NCI-H460 (cell line): ENCODE measurements around the gene ARID2.

DNA sequence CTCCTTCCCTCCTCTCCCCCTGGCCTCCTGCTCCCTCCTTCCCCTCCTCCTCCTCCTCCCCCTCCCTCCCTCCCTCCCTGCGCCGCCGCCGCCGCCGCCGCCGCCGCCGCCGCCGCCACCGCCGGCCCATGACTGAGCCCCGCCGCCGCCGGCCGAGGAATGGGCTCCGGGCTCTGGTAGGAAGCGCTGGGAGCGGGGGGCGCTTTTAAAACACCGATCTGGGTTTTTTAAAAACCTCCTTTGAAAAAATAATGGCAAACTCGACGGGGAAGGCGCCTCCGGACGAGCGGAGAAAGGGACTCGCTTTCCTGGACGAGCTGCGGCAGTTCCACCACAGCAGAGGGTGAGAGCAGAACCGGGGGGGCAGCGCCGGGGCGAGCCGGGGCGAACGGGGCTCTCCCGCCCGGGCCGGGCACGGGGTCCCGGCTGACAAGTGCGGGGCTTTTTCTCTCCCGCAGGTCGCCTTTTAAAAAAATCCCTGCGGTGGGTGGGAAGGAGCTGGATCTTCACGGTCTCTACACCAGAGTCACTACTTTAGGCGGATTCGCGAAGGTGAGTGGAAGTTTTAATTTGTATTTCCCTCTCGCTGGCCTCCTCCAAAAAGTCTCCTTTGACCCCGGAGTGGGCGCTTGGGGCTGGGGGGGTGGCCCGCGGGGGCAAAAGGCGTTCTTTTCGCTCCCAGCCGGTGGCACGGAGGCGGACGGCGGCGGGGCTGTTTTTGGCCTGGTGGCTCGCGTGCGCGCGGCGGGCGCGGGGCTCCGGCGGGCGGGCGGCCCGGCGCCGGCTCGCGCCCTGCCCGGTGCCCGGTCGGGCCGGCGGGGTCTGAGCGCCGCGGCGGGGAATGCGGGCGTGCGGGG lies at the start of gene ARID2:
Gene ARID2, plus strand, starts transcription at position 121 of the 857 bp plus-strand sequence.
RAMPAGE:
- cytosol, long total RNA, result start-site peak on the plus strand centred at position 105 of the sequence, 22 bp wide, 64 and 130 reads in 2 replicates
- long total RNA, result no peak
- nucleus, long total RNA, result no peak

GRCh38 chr12:45732170-45732630 lies 2.7 kb downstream of the ARID2 start:
RAMPAGE:
- cytosol, long total RNA, result no peak
- long total RNA, result no peak
- nucleus, long total RNA, result no peak

RAMPAGE:
- cytosol, long total RNA, result no peak
- long total RNA, result no peak
- nucleus, long total RNA, result no peak
Measured at GRCh38 chr12:45743227-45744081, 13.9 kb downstream of the ARID2 start.

DNA sequence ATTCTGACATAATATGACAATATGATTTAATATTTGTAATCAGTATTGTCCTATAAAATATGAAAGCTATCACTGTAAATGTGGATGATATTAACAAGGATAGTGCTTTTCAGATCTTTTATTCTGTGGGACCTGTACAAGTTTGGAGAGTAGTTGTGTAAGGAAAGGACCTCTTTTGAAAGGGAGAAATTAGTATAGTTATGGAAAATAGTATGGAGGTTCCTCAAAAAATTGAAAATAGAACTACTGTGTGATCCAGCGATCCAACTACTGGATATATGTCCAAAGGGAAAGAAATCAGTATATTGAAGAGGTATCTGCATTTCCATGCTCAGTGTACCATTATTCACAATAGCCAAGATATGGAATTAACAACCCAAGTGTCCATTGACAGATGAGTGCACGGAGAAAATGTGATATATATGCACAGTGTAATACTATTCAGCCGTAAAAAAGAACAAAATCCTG lies 56.9 kb downstream of the ARID2 start:
RAMPAGE:
- cytosol, long total RNA, result no peak
- long total RNA, result no peak
- nucleus, long total RNA, result no peak

GRCh38 chr12:45975252-45976076 lies 14.9 kb downstream of the SCAF11 start:
RAMPAGE:
- cytosol, long total RNA, result no peak
- long total RNA, result no peak
- nucleus, long total RNA, result no peak

RAMPAGE:
- cytosol, long total RNA, result no peak
- long total RNA, result no peak
- nucleus, long total RNA, result no peak
Measured at GRCh38 chr12:45991206-45991481, 770 bp upstream of the SCAF11 start.

RAMPAGE:
- cytosol, long total RNA, result no peak
- long total RNA, result no peak
- nucleus, long total RNA, result no peak
Measured at GRCh38 chr12:46072017-46072531, 81.7 kb upstream of the SCAF11 start.

RAMPAGE:
- cytosol, long total RNA, result no peak
- long total RNA, result no peak
- nucleus, long total RNA, result no peak
Measured at GRCh38 chr12:46186647-46187504, 82.0 kb downstream of the SLC38A1 start.

DNA sequence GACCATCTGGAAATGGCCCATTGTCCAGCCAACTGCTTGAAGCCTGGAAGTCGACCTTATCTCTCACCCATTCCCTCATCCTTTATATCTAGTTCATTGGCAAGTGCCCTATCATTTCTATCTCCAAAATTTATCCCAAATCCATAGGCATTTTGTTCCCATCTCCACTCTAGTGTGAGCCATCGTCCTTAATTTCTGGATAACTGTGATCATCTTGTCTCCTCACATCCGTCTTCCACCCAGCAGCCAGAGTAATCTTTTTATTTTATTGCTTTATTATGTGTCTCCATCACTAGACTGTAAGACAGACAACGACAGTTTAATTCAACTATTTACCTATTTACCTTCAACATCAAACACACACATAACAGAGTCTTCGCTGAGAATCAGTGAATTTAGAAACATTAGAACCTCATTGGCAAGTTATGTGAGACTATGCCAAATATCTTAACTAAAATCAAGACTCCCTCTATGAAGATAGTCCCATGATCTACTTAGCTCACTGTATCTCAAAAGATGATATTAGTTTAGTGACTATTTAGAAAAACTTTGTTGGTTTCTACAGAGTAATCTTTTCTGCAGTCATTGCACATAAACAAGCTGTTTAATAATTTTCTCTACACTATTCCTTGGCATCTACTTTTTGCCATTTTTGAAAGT lies 55.2 kb downstream of the SLC38A1 start:
RAMPAGE:
- cytosol, long total RNA, result no peak
- long total RNA, result no peak
- nucleus, long total RNA, result no peak

DNA sequence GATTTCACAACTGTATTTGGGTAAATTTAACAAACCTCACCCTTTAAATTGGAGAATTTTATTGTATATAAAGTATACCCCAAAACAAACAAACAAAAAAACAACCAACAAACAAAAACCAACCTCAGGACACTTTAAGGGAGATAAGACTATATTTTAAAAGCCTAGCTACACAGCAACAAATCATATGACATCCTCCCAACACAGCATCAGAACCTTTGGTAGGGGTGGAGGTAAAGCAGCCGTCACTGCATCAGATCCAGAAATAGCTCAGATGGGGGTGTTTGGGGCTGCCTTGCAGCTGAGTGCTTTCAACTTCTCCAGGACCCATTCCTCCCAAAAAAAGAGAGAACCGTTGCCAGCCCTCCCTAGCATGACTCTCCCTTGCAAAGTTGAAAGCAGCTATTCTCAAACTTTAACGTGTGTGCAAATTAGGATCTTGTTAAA lies 54.2 kb downstream of the SLC38A1 start:
RAMPAGE:
- cytosol, long total RNA, result no peak
- long total RNA, result no peak
- nucleus, long total RNA, result no peak

GRCh38 chr12:46219436-46220764 lies 48.9 kb downstream of the SLC38A1 start:
RAMPAGE:
- cytosol, long total RNA, result no peak
- long total RNA, result no peak
- nucleus, long total RNA, result no peak

GRCh38 chr12:46238409-46239132 lies 30.3 kb downstream of the SLC38A1 start:
RAMPAGE:
- cytosol, long total RNA, result no peak
- long total RNA, result no peak
- nucleus, long total RNA, result no peak

DNA sequence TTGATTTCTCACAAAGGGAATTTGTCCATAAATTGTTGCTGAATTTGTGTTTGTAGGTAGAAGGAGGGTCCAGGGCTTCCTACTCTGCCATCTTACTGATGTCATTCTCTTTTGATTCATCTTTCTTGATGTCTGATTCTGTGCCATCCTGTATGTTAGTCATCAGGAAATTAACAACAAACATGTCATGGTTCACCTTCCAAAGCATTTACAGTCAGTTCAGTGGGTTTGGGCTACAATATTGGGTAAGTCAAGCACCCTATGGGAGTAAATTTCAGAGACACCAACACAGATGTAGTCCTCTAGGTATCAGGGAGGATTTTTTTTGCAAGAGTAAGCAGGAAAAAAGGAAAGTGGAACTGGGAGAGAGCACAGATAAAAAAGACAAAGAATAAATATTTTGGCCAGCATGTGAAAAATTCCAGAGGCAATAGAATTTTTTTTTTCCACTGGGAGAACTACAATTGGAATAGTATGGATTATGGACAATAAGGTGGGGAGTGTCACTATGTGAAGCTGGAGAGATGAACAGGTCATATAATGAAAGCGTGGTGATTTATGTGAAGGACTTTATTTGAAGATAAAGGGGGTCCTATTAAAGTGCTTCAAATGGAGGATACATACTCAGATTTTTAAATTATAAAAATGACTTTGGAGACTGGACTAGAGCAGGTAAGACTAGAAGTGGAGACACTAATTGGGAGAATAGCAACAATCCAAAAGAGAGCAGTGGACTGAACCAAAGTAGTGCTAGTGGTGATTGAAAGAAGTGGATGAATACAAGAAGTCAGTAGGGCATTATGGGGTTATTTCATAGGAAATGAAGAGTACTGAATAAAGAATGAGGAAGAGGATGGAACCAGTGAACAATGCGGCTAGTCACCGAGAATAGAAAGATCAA lies 135.5 kb upstream of the SLC38A2 start:
RAMPAGE:
- cytosol, long total RNA, result no peak
- long total RNA, result no peak
- nucleus, long total RNA, result no peak

GRCh38 chr12:46523371-46524009 lies 150.9 kb upstream of the SLC38A2 start:
RAMPAGE:
- cytosol, long total RNA, result no peak
- long total RNA, result no peak
- nucleus, long total RNA, result no peak

DNA sequence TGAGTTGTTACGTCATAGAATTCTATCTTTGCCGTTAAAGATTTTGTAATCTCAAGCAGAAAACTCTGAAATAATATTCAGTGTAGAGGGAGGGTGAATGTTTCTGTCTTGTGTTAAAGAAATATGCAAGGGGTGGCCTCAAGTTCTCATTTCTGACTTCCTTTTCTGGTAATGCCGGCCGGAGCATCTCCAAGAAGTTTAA lies 165.1 kb downstream of the SLC38A4 start:
RAMPAGE:
- cytosol, long total RNA, result no peak
- long total RNA, result no peak
- nucleus, long total RNA, result no peak

DNA sequence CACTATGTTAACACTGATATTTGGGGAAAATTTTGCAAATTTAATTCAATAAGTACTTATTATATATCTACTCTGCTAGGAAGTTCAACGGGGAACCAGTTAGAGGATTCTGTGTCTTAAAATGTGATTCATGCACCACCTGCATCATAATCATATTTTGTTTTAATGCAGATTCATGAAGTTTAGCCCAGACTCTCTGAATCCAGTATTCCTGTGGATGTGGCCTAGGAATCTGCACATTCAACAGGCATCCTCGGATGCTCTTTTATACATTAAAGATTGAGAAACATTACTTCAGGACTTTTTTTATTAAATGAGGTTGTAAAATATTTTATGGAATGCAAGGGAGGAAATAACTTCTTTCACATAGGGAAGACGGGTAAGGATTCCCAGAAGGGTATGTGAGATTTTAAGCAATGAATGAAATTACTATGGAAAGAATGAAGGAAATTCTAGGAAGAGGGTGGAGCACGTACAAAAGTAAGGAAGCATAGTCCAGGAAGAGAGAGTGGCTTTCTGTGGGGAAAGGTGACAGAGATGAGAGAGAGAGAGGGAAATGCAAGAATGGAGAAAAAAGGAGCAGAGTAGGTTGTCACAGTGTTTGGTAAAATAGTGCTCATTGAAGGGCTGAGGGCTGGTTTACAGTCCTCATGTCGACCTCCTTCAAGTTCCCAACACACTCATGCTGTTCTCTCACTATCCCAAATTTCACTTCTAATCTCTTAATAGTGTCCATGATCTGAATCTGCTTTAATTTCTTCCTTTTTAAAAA lies 138.6 kb downstream of the SLC38A4 start:
RAMPAGE:
- cytosol, long total RNA, result no peak
- long total RNA, result no peak
- nucleus, long total RNA, result no peak

DNA sequence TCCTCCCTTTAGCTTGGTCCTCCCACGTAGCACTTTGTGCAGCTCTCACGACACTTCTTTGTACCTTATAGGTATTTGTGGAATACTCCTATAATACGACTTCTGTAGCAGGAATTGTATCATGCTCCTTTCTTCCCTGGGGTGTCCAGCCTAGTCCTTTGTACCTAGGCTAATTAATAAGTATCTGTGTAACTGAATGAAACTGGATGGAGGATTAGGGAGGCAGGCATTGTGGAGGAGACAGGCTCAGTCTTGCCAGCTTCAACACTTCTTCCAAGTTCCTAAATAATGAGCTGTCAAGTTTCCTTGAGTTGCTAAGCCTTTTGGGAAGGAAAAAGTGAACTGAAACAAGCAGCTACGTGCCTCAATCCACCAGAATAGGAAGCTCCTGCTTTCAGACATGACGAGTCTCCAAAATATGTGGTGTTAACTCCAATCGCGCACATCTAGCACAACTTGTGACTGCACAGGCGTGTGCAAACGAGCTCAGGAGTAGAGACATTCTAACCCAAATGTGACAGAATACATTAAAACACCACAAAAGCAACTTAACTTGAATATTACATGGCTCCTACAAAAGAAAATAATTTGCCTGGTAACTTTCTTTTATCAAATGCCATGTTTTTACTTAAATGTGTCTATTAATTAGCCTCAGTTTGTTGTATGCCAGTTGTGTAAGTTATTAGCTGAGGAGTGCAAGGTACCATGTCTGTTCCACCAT lies 122.8 kb downstream of the SLC38A4 start:
RAMPAGE:
- cytosol, long total RNA, result no peak
- long total RNA, result no peak
- nucleus, long total RNA, result no peak

RAMPAGE:
- cytosol, long total RNA, result no peak
- long total RNA, result no peak
- nucleus, long total RNA, result no peak
Measured at GRCh38 chr12:46792973-46793224, 32.9 kb downstream of the SLC38A4 start.

DNA sequence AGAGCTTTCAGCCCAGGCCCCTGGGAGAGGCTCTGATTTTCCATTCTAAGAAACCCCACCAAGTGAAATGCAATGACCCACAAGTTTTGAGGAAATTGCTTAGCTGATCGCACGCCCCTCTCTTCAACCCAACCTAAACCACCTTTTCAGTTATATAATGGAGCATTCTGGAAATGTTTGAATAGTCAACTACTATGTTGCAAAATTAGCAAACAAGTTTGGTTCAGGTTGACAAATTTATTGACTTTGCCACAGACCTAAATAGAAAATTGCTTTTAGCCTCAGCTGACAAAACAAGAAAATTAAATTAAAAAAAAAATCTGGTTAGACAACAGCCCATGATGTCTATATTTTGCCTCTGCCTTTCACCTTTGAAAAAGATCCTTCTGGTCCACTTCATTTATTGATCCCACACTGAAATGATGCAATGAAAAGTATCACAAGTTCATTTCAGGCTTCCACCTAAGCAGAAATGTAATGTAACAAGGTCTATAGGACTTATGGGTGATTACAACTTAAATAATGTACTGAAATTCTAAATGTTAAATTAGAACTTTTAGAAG lies 17.5 kb downstream of the SLC38A4 start:
RAMPAGE:
- cytosol, long total RNA, result no peak
- long total RNA, result no peak
- nucleus, long total RNA, result no peak

DNA sequence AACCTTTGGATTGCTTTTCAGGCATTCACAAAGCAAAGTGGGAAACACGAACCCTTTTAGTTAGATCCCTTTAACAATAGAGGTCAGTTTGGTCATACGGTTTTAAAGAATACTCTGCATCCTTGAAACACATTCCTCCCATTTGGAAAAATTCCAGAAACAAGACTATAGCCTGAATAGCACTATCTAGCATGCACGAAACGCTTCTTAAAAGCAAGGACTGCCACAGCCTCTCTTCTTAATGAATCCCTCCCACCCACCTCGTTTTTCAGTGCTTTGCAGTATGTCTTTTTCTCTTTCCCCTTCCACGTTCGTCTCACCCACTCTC lies 302 bp downstream of the SLC38A4 start:
RAMPAGE:
- cytosol, long total RNA, result no peak
- long total RNA, result no peak
- nucleus, long total RNA, result no peak